Thyroid gland (tissue), 7 donors: ENCODE measurements around the gene RAB4A.

GRCh38 chr1:228464780-228465337 lies 7.0 kb downstream of the H2BC26 start:
- PRO-cap, 2 experiments: peak in 1 of 2 experiments; most common plus-strand start chr1:228464854 (in 1)
- RAMPAGE, long total RNA, 5 experiments: no peak in any of the 5 experiments

GRCh38 chr1:228472620-228473140 lies 14.5 kb upstream of the RNF187 start:
- PRO-cap, 2 experiments: peak in 1 of 2 experiments; most common minus-strand start chr1:228472851 (in 1)
- RAMPAGE, long total RNA, 5 experiments: no peak in any of the 5 experiments

DNA sequence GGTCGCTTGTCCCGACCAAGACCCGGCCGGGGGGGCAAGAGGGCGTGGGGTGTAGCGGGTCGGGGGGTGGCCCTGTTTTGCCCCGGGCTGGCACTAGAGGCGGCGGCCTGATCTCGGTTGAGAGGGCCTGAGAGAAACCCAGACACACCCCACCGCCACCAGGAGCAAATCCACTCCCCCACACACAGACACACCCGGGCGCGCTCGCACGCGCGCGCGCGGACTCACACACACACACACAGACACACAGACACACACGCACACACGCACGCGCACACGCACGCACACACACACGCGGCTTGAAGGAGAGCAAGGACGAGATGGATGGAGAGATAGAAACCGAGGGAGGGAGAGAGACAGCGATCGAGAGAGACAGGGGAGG lies 97.7 kb upstream of the RHOU start:
- PRO-cap, 2 experiments: no peak in any of the 2 experiments
- RAMPAGE, long total RNA, 5 experiments: no peak in any of the 5 experiments

DNA sequence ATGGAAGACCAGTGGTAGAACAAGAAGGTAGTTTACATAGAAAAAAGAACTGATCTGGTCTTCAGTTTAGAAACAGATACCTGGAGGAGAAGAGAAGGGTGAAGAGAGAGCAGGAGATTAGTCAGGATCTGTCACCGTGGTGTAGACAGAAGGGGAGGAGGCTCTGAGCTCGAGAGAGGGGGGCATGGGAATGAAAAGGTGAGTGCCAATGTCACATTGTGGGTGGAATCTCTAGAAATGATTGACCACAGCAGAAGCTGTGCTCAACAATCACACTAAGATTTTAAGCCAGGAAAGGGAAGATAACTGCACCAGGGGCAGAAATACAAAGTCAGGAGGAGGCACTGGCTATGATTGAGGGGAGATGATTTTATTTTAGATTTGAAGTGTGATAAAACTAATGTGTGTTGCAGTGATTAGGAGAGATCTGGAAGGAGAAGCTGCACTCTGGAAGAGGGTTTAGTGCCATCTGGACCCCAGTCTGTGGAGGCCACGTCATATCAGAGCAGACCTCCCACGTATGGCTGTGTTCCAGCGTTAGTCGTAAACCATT lies 32.8 kb downstream of the RHOU start:
- PRO-cap, 2 experiments: peak in 1 of 2 experiments; most common minus-strand start position 133 of the sequence (in 1)
- RAMPAGE, long total RNA, 5 experiments: no peak in any of the 5 experiments

DNA sequence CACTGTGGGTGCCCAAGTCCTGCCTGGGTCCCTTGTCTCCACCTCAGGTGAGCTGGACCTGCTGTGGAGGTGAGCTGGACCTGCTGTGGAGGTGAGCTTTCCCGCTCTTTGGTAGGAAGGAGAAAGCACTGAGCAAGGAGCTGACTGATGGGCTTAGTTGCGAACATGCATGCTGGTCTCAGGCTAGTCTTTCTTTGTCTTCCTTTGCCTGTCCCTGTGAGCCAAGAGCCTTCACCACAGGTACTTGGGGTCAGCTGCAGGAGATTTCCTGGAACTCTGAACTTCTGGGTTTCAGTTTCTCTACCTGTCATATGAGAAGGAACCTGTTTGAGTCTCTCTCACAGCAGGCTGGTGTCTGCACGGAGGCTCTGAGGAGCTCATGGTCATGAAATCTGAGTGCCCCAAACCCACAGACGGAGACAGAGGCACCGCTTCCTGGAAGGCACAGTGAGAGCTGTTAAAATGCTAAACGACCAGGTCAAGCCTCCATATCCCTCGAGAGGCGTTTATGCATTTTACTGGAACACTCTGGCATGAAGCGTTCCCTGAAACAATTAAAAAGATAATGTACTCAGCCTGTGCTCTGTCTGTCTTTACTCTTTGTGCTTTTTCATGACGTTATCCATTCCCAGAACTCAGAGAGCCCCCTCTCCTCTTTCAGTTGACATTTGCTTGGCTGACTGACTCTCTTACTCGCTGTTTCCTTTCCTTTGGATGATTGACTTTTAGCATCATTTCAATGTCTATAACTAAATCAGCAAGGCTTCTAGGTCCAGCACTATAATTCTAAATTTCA lies 69.6 kb downstream of the RHOU start:
- PRO-cap, 2 experiments: no peak in any of the 2 experiments
- RAMPAGE, long total RNA, 5 experiments: no peak in any of the 5 experiments

- PRO-cap, 2 experiments: no peak in any of the 2 experiments
- RAMPAGE, long total RNA, 5 experiments: no peak in any of the 5 experiments
Observed at GRCh38 chr1:228875676-228876215, 140.5 kb downstream of the RHOU start.

- PRO-cap, 2 experiments: peak in 2 of 2 experiments; most common plus-strand start chr1:229058759 (in 1); most common minus-strand start chr1:229058749 (in 1)
- RAMPAGE, long total RNA, 5 experiments: no peak in any of the 5 experiments
Observed at GRCh38 chr1:229058529-229059283, 212.2 kb upstream of the RAB4A start.

DNA sequence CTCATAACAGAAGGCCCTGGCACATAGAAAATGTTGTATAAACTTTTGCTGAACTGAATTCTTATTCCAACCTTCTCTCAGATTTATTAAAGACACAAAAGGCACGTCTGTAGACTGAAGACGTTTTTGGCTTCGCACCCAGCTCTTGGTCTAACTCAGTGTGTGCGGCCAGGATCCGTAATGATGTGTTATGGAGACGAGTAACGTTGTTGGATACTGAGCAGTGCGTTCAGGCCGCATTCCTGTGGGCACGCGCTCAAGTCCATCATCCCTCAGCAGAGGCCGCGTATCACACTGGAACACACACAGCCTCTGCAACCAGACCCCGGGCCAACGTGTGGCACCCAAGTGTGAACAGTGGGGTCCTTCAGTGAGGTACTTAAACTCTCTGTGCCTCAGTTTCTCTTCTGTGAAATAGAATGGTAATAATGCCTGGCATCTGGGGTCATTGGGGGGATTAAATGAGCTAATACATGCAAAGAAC lies 154.7 kb upstream of the RAB4A start:
- PRO-cap, 2 experiments: no peak in any of the 2 experiments
- RAMPAGE, long total RNA, 5 experiments: no peak in any of the 5 experiments

GRCh38 chr1:229121838-229122329 lies 149.0 kb upstream of the RAB4A start:
- PRO-cap, 2 experiments: no peak in any of the 2 experiments
- RAMPAGE, long total RNA, 5 experiments: no peak in any of the 5 experiments

GRCh38 chr1:229158763-229159183 lies 112.1 kb upstream of the RAB4A start:
- PRO-cap, 2 experiments: no peak in any of the 2 experiments
- RAMPAGE, long total RNA, 5 experiments: no peak in any of the 5 experiments

- PRO-cap, 2 experiments: peak in 2 of 2 experiments; most common plus-strand start chr1:229205645 (in 1); most common minus-strand start chr1:229205428 (in 2)
- RAMPAGE, long total RNA, 5 experiments: no peak in any of the 5 experiments
Observed at GRCh38 chr1:229204666-229205816, 65.9 kb upstream of the RAB4A start.

DNA sequence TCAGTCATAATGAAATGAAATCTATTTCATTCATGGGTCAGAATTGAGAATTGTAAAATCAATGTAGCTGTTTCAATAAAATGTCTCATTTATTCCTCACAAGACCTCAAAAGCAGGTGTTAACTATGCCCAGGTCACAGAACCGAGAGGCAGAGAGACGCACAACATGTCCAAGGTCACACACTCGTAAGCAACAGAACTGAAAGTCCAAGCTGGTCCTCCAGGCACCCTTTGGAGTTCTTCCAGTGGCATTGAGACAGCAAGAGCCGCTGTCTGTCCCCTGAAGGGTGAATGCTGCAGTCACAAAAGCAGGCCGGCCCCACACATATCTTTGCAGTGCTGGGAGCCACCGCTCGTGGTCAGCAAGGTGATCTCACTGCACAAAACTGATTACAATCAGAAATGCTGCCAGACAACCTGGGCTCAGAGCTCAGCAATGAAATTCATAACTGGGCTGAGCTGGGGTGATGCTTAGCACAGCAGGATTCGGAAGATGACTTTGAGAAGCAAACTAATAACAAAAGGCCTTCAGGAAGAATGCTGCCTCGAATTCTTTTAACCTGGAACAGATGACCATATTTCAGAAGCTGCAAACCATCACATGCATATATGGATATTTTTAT lies 47.4 kb upstream of the RAB4A start:
- PRO-cap, 2 experiments: peak in 1 of 2 experiments; most common minus-strand start position 388 of the sequence (in 1)
- RAMPAGE, long total RNA, 5 experiments: no peak in any of the 5 experiments

GRCh38 chr1:229269505-229270136 lies 1.3 kb upstream of the RAB4A start:
- PRO-cap, 2 experiments: peak in 1 of 2 experiments; most common plus-strand start chr1:229269984 (in 1)
- RAMPAGE, long total RNA, 5 experiments: no peak in any of the 5 experiments

DNA sequence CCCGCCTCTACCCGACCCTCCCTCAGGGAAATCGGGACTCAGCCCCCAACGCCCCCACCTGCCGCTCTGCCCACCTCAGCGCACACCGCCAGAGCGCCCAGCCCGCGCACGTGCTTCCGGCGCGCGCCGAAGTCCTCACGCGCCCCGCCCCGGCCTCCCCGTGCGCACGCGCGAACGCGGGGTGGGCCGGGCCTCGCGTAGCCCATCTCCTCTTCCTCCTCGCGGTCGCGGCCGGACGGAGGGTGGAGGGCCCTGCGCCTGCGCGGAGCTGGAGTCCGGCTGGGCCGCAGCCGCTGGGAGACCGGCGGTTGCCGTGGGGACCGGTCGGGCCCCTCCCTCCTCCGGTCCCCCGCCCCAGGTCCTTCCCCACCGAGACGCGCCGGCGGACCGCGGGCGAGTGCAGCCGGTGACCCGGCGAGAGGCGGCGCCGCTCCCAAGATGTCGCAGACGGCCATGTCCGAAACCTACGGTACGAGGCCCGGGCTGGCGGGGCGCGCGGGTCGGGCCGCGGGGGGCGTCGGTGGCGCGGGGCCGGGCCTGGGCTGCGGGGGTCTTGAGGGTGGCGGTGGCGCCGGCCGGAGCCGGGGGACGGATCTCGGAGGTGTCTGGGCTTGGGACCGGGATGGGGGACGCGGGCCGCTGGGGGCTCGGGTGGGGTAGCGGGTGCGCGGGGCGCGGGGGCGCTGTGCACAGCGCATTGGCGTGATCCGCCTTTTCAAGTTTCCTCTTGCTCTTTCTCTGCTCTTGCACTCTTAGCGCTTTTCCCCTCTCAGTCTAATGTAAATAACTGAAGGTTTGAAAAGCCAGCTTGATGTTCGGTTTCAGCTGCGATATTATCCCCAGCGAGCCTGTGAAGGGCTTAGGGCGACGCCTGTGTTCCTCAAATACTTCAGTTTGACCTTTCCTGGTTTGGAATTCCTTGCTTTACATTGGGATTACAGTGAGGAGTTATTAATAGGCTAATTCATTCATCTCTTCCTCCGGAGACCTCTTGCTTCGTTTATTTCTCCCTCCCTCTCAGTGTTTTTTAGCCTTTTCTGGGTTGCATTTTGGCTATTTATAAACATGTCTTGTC lies at the start of gene RAB4A:
RAB4A (plus strand) TSS at position 210 of the 1,075 bp plus-strand sequence.
- PRO-cap, 2 experiments: peak in 2 of 2 experiments; most common plus-strand start position 234 of the sequence (in 2); most common minus-strand start position 146 of the sequence (in 2)
- RAMPAGE, long total RNA, 5 experiments: start-site peak on the plus strand in 1 of 5 experiments, centred at position 332 of the sequence, 400 reads per replicate

DNA sequence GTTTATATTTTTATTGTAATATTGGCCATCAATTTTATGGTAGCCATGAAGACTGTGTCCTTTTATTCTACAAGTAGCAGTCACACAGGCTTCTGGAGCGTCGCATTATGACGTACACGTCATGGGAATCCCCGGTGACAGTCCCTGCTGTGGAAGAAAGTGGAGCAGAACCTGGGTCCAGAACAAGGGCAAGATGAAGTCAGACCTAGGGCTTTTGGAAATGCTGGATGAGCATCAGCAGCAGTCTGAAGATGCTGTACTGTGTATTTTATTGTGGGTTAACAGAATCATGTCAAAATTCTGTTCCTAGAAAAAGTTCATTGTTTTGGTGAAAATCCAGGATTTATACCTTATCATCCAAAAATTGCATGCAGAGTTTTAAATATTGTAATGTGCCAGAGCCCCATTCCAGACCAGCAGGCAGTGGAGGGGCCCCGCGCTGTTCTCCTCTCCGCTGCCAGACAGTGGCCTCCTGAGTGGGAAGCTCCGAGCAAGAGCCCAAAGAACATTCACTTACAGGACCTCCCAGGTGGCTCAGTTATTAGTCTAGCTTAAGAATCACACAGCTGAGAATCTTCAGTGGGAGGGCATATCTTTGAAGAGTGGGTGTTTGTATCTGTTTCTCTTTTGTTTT lies 29.7 kb downstream of the CCSAP start:
- PRO-cap, 2 experiments: no peak in any of the 2 experiments
- RAMPAGE, long total RNA, 5 experiments: no peak in any of the 5 experiments

GRCh38 chr1:229326551-229327192 lies 16.2 kb downstream of the CCSAP start:
- PRO-cap, 2 experiments: no peak in any of the 2 experiments
- RAMPAGE, long total RNA, 5 experiments: no peak in any of the 5 experiments

GRCh38 chr1:229340370-229340815 lies 2.5 kb downstream of the CCSAP start:
- PRO-cap, 2 experiments: no peak in any of the 2 experiments
- RAMPAGE, long total RNA, 5 experiments: no peak in any of the 5 experiments

GRCh38 chr1:229581779-229582634 lies 23.5 kb upstream of the ABCB10 start:
- PRO-cap, 2 experiments: no peak in any of the 2 experiments
- RAMPAGE, long total RNA, 5 experiments: no peak in any of the 5 experiments

- PRO-cap, 2 experiments: no peak in any of the 2 experiments
- RAMPAGE, long total RNA, 5 experiments: no peak in any of the 5 experiments
Observed at GRCh38 chr1:230047113-230047453, 20.0 kb upstream of the GALNT2 start.

- PRO-cap, 2 experiments: peak in 2 of 2 experiments; most common plus-strand start chr1:230069115 (in 2); most common minus-strand start chr1:230068369 (in 2)
- RAMPAGE, long total RNA, 5 experiments: no peak in any of the 5 experiments
Observed at GRCh38 chr1:230068163-230069453, 1.6 kb downstream of the GALNT2 start.